Ascending aorta (tissue), 1 donor: ENCODE data around the gene EGF.

GRCh38 chr4:108159765-108160381 is 8.9 kb downstream of the LEF1 start:
- PRO-cap, result no peak

- PRO-cap, result no peak
Measured at GRCh38 chr4:108535690-108536181, 84.6 kb upstream of the RPL34 start.

DNA sequence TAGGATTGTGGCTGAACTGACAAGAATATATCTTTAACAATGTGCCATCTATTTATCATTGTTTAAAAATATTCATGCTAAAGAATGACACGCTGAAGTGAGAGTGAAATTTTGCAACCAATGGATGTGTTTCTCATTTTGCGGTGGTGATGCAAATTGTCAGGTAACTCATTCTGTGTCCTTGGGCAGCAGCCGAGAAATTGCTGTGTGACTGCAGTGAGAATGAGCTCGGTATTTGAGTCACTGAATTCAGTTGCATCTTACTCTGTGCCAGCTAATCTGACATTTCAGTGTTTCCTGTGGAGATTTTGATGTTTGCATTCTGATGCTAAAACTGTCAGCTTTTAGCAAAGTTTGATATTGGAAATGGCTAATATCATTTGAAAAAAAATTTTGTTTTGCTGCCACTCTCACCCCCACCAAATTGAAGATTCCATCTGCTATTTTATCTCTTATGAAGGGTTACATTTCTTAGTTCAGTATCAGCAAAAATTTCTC is 28.2 kb downstream of the MCUB start:
- PRO-cap, result no peak

- PRO-cap, result no peak
Measured at GRCh38 chr4:109698602-109699019, 4.6 kb downstream of the CASP6 start.

DNA sequence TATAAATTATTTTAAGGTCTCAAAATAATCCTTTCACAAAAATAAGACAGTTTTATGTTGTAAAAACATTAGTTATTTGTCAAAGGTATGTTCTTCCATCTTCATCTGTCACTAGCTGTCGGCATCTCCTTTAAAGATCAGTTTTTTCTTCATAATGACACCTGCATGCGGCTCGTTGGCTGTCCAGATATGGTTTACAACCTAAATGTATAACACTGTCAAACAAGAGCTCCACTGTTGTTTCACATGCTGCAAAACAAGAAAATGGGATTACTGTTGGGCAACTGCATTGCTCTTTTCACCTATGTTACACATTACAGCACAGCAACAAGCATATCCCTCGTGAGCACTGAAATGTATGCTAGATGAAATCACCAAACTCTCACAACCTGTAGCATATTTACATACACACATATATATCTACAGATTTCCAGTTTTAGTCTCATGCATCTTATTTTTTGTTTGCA is 11.0 kb upstream of the CASP6 start:
- PRO-cap, result no peak

DNA sequence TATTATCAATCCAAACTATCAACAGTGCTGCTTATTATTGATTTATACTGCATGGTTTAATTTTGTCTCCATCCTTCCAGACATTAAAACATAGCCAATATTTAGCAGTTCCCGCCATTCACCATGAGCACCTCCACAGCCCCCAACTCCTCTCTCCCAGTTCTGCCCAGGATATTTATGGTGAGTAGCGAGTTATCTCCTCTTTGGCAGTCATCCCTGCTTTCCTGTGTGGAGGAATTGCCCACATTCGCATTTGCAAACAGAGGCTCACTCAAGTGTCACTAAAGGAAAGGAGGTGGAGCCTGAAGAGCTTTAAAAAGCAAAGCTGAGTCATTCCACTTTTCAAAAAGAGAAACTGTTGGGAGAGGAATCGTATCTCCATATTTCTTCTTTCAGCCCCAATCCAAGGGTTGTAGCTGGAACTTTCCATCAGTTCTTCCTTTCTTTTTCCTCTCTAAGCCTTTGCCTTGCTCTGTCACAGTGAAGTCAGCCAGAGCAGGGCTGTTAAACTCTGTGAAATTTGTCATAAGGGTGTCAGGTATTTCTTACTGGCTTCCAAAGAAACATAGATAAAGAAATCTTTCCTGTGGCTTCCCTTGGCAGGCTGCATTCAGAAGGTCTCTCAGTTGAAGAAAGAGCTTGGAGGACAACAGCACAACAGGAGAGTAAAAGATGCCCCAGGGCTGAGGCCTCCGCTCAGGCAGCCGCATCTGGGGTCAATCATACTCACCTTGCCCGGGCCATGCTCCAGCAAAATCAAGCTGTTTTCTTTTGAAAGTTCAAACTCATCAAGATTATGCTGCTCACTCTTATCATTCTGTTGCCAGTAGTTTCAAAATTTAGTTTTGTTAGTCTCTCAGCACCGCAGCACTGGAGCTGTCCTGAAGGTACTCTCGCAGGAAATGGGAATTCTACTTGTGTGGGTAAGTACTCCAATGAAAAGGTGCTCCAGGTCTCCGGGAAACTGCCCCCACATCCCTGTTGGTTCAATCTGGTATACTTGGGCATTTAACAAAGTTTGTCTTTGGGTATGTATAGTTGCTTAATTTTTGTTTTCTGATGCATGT is at the start of gene EGF:
TSS of gene EGF (plus strand) at position 344 of the 1,067 bp plus-strand sequence.
- PRO-cap, result no peak

GRCh38 chr4:110182607-110183637 is 15.5 kb downstream of the ELOVL6 start:
- PRO-cap, result no peak

- PRO-cap, result no peak
Measured at GRCh38 chr4:110196985-110197179, 1.5 kb downstream of the ELOVL6 start.

DNA sequence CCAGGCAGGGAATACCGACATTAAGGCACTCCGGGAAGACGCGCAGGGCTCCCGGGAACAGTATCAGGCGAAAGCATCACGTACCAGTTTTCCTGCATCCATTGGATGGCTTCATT is 394 bp downstream of the ELOVL6 start:
- PRO-cap, result no peak

- PRO-cap, result no peak
Measured at GRCh38 chr4:110618044-110618823, 4.6 kb downstream of the PITX2 start.

- PRO-cap, result no peak
Measured at GRCh38 chr4:111337187-111337657, 714.3 kb upstream of the PITX2 start.

- PRO-cap, result no peak
Measured at GRCh38 chr4:111958025-111958333, 187.3 kb upstream of the FAM241A start.

DNA sequence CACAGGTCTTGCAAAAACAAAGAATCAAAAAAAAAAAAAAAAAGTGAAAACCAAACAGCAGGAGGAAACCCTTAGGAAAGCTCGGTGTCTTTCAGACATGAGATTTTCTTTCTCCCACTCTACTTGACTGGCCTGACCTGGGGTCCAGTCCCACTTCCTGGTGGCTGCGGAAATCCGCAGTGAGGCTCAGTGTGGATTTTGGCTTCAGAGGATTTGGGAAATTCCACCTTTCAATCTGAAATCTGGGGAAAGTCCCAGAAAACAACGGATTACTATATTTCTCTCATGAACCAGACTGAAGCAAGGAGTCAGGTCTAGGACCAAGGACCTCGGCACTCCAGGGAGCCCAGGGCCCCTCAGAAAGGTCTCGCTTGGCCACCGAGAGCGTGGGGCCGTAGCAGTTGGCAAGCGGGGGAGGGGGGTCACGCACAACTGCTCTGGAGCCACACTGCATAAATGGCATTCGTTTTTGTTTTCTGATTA is 794 bp downstream of the TIFA start:
- PRO-cap, result unidirectional peak, plus-strand start at position 303 of the sequence

DNA sequence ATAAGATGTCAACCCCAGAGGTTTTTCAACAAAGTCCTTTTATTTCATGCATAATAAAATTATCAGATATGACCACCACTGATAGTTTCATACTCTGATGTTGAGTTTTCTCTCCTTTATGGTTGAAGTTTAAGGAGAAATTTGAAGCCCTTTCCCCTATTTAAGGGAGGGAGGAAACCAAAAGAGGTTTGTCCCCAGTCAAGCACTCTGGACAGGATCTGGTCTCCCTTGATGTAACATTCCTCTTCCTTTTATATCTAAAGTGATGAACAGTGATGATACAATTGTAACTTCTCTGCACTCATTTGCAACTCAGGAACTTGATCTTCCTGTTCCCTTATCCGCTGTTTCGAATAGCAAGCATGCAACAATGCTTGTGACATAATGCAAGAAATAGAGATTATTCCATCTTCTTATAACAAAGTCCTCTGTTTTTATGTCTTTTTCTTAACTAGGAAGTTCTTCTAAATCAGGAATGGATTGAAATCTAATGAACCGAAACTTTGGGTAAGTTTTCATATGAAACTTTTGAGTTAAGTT is 18.2 kb downstream of the ALPK1 start:
- PRO-cap, result no peak

DNA sequence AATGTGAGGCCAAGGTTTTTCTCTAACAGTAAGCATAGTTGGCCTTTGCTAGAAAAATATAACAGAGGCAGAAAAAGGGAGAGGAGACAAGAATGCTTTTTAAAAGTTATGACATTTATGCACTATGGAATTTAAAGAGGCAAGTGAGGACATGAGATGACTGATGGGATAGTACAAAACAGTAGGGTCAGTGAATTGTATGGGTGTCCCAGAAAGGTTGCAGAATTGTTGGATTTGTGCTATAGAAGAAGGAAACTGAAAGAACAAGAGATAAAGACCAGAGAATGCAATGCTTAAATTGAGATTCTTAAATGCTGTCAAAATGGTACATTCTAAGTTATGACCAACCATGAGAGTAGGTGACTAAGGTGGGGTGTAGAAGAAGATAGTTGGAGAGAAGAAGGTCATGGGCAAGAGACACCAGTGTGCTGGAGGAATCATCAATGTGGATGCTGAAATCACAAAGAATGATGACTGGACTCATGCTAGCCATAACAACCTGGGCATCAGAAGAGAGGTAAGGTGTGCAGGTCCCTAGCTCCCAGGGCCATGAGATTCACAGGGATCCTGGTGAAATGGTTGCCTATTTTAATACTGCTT is 104.1 kb downstream of the ALPK1 start:
- PRO-cap, result no peak

GRCh38 chr4:112432188-112432487 is 83.8 kb downstream of the NEUROG2 start:
- PRO-cap, result no peak

DNA sequence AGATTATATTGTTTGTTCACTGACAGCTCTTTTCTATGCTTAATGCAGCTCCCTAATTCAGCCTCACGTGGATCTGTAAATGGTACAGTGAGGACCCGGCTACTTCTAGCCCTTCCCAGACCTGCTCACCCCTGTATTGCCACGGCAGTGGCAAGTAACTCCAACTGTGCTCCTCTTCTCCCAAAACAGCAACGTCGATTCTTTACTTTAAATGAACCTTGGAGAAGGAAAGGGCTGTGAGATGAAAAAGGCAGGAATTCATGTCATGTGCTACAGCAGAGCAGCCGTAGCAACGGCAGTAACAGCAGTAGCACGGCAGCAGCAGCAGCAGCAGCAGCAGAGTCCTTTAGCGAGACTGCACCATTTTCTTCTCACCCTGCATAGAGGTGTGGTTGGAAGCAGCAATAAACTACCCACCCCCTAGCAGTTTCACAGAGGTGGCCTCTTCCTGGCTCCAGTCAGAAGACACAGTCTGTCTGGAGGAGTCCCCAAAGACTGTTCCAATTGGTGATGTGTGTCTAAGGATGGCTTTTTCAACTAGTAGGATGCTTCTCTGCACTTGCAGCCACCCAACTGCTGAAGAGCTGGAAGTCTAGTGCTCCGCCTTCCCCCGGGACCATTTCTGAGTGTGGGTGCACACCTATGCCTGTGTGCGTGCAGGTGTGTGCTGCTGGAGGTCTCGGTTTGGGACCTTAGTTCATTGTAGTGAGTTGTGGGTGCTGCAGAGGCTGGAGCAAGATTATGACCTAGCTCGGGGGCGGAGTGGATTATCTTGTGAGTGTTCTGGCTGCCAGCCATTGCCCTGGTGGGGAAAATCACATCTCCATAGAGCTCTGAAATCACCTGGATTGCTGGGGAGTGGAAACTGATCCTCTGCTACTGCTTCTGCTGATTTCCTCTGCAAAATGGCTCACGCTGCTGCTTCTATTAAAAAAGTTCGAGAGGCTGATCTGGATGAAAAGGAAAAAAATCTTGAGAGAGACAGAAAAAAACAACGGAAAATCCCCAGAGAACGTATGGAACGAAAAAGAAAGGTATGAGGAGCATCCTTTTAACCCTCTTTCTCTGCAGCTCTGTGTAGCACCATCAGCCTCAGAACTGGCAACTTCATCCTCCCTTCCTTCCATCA is 67.3 kb downstream of the ANK2 start:
- PRO-cap, result no peak

- PRO-cap, result no peak
Measured at GRCh38 chr4:113141817-113142535, 92.5 kb downstream of the ANK2 start.

GRCh38 chr4:113316664-113317504 is 267.4 kb downstream of the ANK2 start:
- PRO-cap, result no peak

DNA sequence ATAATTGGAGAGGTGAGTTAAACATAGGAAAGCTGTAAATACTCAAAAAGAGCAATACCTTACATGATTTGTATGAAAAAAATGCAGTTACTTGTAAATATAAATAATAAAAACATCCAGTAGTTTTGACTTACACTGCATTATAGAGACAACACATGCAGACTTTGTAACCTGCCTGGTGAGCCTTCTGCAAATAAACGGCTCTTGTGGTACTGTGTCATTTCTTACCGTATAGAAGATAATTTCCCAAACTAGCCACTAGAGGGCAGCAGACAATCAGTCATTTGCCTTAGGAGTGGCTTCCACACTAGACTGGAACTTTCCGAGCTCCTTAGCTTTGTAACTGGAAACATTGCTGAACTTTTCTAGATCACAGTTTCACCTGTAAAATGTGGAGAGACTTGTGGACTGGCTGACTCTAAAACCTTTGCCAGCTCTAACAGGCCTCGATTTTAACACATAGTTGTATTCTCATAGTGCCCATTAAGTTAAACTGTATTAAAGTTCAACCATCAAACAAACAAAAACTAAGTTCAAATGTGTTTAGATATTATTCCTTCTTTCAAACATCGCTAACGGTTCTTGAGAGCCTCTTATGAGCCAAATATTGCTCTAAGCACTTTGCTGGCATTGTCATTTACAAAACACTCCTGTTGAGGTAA is 345.3 kb downstream of the ANK2 start:
- PRO-cap, result no peak